SK-N-DZ (cell line): Measurements from ENCODE around the genes H2AC17 and H2BC17.

RAMPAGE:
- cytosol, long total RNA, result no peak
- nucleus, long total RNA, result no peak
Measured at GRCh38 chr6:27250845-27251471, 3.5 kb downstream of the PRSS16 start.

DNA sequence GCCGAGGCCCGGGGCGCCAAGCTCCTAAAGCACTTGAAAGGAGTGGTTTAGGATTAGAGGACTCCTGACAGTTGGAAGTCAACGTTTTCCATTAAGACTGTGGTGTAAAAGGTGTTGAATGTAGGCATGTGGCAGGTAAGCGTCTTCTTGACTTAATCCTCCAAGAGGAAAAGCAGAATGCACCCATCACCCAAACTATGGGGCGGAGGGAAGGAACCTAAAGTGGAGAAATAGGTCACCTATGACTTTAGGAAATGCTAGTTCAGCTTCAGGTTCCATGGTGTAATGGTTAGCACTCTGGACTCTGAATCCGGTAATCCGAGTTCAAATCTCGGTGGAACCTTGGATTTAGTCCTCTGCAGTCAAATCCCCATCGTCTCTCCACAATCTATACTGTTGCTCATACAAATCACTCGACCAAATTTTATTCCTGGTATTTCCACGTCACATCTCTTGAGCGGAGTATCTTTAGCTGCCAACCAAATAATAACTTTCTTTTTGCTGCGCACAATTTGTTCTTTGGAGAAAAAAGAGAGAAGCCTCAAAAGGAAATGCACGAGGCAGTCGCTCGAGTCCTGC is 16.8 kb downstream of the POM121L2 start:
RAMPAGE:
- cytosol, long total RNA, result no peak
- nucleus, long total RNA, result no peak

RAMPAGE:
- cytosol, long total RNA, result no peak
- nucleus, long total RNA, result no peak
Measured at GRCh38 chr6:27479744-27479850, 6.7 kb upstream of the ZNF184 start.

RAMPAGE:
- cytosol, long total RNA, result no peak
- nucleus, long total RNA, result no peak
Measured at GRCh38 chr6:27547471-27548149, 74.7 kb upstream of the ZNF184 start.

DNA sequence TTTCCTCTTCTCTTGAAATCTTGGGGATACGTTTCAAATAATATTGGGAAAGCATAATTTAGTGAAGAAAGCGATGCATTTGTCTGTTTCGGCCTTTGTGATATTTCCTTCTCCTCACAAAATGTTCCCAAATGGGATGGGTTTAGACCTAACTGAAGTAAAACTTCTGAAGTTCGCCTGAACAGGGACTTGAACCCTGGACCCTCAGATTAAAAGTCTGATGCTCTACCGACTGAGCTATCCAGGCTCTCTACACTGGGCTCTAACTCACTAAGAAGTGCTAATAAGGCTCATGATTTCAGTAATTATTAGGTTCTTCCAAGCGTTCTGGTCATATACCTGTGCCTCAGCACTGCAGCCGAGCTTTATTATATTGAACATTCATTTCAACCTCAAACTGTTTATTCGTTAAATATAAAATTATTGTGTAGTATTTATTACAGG is 118.8 kb upstream of the ZNF184 start:
RAMPAGE:
- cytosol, long total RNA, result no peak
- nucleus, long total RNA, result no peak

DNA sequence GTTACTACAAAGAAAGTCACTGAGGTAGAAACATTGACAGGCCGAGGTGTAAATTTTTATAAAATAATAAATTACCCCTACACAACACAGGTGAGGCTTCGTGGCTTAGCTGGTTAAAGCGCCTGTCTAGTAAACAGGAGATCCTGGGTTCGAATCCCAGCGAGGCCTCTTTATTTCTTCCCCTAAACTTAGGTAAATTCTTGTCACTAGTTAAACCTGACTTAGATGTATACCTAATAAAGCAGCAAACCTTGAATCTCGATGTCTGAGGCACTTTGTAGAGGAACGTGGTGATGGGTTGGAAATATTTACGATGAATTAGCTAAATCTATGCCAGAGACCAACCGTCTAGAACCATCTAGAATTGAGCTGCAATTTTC is 81.1 kb downstream of the H2BC13 start:
RAMPAGE:
- cytosol, long total RNA, result no peak
- nucleus, long total RNA, result no peak

RAMPAGE:
- cytosol, long total RNA, result no peak
- nucleus, long total RNA, result no peak
Measured at GRCh38 chr6:27728361-27728702, 79.4 kb downstream of the H2BC13 start.

DNA sequence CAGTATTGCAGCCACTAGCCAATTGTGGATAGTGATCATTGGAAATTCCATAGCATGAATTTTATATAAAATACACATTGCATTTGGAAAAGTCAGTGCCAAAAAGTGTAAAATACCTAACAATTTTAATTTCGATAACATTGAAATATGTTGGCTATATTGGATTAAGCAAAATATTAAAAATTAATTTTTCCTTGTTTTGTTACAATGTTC is 362 bp upstream of the H3C10 start:
RAMPAGE:
- cytosol, long total RNA, result no peak
- nucleus, long total RNA, result no peak

GRCh38 chr6:27836491-27836701 is 1.8 kb downstream of the H2AC15 start:
RAMPAGE:
- cytosol, long total RNA, result no peak
- nucleus, long total RNA, result no peak

RAMPAGE:
- cytosol, long total RNA, result no peak
- nucleus, long total RNA, result no peak
Measured at GRCh38 chr6:27889343-27889571, 1.4 kb downstream of the H3C12 start.

DNA sequence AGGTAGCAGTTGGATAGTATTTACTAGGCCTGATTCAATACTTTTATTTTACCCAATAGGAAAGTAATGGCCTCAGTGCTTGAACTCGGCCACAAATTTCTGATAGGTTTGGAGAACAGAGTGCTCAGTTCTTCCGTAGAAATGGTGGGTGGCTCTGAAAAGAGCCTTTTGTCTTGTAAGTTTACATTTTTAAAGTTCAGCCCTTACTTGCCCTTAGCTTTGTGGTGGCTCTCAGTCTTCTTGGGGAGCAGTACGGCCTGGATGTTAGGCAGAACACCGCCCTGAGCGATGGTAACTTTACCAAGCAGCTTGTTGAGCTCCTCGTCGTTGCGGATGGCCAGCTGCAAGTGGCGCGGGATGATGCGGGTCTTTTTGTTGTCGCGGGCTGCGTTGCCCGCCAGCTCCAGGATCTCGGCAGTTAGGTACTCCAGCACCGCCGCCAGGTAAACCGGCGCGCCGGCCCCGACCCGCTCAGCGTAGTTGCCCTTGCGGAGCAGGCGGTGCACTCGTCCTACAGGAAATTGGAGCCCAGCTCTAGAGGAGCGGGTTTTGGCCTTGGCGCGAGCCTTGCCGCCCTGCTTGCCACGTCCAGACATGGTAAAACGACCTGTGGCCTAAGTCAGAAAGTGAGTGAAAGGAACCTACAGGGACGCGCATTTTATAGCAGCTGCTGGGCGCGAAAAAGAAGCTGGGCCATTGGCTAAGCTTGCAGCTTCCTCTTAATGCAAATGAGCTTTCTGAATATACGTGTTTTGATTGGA is at the start of gene H2AC17:
TSS of gene H2AC17 (minus strand) at position 632 of the 761 bp plus-strand sequence.
RAMPAGE:
- cytosol, long total RNA, result no peak
- nucleus, long total RNA, result no peak

DNA sequence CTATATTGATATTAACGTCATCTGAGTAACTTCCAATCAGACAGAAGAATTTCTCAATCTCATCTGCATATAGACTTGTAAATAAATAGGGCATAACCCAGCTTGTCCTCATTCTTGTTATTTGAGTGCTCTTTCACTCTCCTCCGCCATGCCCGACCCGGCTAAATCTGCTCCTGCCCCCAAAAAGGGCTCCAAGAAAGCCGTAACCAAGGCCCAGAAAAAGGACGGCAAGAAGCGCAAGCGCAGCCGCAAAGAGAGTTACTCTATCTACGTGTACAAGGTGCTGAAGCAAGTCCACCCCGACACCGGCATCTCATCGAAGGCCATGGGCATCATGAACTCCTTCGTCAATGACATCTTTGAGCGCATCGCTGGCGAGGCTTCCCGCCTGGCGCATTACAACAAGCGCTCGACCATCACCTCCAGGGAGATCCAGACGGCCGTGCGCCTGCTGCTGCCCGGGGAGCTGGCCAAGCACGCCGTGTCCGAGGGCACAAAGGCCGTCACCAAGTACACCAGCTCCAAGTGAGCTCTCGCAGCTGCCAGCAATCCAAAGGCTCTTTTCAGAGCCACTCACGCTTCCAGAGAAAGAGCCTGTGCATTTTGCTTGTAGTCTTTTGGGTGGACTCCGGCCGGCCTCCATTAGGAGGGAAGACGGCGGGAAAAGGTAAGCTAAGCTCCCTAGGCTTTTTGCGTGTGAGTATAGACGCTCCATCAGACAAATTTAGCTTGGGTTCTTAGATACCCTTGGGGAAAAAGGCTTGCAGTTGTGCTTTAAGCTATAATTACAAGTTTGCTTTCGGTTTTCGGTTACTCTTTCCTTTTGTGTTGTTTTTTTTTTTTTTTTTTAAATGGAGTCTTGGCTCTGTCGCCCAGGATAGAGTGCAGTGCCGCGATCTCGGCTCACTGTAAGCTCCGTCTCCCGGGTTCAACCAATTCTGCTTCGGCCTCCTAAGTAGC is at the start of gene H2BC17:
TSS of gene H2BC17 (plus strand) at position 111 of the 960 bp plus-strand sequence.
RAMPAGE:
- cytosol, long total RNA, result start-site peak on the plus strand centred at position 256 of the sequence, 243 bp wide, 519 and 63 reads in 2 replicates
- nucleus, long total RNA, result start-site peak on the plus strand centred at position 110 of the sequence, 11 bp wide, 243 and 17 reads in 2 replicates

RAMPAGE:
- cytosol, long total RNA, result no peak
- nucleus, long total RNA, result no peak
Measured at GRCh38 chr6:28218414-28219437, 6.3 kb upstream of the ZSCAN9 start.

DNA sequence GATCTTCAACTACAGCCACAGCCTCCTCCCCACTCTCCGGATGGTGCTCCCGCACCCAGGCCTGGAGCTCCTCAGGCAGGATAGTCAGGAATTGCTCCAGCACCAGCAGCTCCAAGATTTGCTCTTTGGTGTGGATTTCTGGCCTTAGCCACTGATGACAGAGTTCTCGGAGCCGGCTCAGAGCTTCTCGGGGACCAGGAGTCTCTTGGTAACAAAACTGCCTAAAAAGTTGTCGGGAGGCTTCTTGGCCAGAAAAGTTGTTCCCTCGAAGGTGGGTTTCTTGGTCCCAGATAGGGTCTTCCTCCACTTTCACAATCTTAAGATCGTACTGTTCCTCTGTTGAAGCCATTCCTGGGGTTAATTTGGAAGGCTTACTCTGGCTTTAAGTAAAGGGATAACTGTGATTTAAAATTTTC is 6.6 kb downstream of the ZSCAN31 start:
RAMPAGE:
- cytosol, long total RNA, result no peak
- nucleus, long total RNA, result no peak

DNA sequence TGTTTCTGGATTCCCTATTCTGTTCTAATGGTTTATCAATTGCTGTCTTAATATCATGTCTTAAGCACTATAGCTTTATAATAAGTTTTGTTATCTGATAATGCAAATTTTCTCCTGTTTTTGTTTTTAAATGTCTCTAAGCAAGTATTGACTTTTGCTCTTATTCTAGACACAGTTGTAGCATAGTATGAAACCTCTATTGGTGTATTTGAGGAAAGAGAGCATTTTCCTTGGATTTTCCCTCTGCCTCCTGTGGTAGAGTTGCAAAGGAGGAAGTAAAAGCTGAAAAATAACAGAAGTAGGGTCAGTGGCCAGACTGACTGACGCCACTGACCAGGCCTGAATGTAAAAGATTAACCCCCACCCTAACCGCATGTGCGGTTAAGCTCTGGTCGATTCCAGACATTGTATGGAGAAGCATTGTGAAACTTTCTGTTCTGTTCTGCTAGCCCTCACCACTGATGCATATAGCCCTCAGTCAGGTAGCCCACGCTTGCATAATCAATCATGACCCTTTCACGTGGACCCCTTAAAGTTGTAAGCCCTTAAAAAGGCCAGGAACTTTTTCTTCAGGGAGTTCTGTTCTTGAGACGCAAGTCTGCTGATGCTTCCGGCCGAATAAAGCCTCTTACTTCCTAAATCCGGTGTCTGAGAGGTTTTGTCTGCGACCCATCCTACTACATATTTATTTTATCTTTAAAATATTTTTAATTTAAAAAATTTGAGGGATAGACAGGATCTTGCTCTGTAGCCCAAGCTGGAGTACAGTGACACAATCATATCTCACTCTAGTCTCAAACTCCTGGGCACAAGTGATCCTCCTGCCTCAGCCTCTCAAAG is 20.9 kb downstream of the SCAND3 start:
RAMPAGE:
- cytosol, long total RNA, result no peak
- nucleus, long total RNA, result no peak

DNA sequence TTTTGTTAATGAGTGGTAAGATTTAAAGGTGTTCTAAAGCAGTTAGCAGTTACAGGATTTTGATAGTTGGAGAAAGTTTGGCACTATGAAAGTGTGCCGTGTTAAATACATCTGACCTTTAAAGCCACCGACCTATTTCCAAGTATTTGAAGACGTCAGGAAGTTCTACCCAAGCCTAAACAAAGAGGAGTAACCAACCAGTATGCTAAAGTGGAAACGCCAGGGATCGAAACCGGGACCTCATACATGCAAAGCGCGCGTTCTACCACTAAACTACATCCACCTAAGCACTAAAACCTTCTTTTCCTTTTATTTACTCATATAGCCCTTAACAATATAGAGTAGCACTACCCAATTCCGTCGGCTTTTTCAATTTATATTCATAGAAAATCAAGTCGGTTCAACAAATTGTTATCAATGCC is 46.8 kb upstream of the SCAND3 start:
RAMPAGE:
- cytosol, long total RNA, result no peak
- nucleus, long total RNA, result no peak

RAMPAGE:
- cytosol, long total RNA, result no peak
- nucleus, long total RNA, result no peak
Measured at GRCh38 chr6:28790638-28790993, 133.2 kb downstream of the TRIM27 start.

RAMPAGE:
- cytosol, long total RNA, result no peak
- nucleus, long total RNA, result no peak
Measured at GRCh38 chr6:28838457-28839510, 85.0 kb downstream of the TRIM27 start.

RAMPAGE:
- cytosol, long total RNA, result no peak
- nucleus, long total RNA, result no peak
Measured at GRCh38 chr6:28871865-28872712, 51.7 kb downstream of the TRIM27 start.

DNA sequence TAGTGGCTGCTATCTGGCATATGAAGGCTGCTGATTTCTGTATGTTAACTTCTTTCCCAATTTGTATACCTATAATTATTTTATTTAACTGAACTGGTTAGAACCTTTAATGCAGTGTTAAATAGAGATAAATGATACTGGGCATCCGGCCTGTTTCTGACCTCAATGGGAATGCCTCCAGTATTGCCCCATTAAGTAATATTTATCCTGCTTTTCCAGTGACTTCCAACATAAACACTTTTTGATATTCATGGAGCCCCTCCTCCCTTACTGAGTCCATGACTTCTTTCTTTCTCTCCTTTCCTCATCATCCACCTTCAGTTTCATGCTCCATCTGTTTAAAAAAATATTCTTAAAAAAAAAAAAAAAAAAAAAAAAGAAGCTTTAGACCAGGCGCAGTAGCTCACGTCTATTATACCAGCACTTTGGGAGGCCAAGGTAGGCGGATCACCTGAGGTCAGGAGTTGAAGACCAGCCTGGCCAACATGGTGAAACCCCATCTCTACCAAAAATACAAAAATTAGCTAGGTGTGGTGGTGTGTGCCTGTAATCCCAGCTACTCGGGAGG is 8.8 kb downstream of the TRIM27 start:
RAMPAGE:
- cytosol, long total RNA, result no peak
- nucleus, long total RNA, result no peak